HCT116 (cell line): Measurements from ENCODE around the genes LRRC52, MGST3, UCK2, TADA1 and CREG1.

DNA sequence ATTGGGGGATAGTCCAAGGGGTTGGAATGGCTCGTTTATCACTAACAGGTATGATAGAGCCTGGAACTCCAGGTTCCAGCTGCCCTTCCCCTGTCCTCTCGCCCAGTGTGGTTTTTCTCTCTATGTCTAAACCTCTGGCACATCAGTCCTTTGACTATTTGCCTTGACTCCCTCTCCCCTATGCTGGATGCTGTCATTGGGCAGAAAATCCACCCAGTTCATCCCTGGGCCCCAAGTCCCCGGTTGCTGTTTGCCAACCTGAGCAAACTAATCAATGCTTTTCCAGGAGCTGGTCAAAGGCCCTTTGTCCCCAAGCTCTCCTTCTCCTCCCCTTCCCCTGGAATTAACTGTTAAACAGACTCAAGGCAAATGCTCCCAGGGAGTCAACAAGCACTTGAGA, 102.8 kb downstream of the LMX1A start:
- RRBS: no CpG with 5 or more reads among the region's 3 CpGs

DNA sequence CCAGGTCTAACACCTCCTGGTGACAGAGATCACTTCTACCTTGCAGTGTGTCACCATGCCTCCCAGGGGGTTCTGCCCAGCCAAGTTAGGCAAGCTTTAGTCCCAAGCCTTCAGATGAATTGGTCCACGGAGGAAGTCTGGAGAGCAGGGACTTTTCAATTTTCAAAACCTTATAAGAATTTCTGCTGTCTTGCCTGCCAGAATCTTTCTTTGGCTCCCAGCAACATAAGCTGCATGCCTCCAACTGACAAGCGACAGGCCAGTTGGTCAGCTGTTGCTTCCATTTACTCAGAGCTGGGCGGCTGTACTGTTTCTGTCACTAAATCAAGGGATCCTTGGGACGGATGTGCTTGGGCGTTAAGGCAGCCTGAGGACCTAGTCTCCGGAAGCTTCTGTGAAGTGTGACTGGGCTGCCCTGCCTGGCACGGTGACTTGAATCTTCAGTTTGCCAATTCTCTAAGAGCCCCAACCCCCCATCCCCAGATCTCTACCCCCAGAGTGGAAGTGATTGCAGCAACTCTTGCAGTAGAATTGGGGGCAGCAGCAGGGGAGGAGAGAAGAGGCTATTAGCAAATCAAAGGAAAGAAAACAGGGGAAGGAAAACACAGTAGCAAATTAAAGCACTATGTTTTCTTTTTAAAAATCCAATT, 1.1 kb downstream of the RXRG start:
- RRBS: no CpG with 5 or more reads among the region's 7 CpGs

DNA sequence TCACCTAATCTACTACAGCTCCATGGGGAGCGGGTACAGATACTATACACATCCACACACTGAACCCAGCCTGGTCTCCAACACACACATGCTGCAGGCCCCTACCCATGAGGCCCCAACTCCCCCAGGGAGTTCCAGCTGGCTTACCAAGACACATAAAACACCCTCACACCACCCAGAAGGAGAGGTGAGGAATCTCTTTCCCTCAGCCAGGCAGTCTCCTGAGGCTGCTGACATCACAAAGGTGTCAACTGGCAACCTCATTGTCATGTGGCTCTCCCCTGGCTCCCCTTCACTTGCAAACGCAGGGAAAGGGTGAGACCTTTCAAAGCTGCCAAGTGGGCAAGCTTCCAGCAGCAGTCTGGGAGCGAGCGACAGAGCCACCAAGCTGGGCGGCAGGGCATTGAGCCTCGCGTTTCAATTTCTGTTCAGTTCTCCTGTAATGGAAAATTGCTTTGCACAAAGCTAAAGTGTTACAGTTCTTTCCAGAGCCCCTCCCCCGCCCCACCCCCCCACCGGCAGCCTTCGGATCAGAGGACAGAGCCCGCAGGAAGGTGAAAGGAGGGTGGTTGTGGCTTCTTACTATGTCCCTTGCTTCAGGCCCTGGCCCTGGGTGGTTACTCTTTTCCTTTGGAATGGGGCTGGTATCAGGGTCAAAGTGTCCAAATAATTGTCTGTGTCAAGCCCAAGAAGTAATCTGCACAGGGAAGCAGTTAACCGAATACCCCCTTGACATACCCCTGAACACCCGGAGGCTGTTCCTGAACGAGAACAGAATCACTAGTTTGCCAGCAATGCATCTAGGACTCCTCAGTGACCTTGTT, at the start of gene LRRC52:
LRRC52 (plus strand) TSS at position 288 of the 824 bp plus-strand sequence.
- RRBS: 70% methylated on average over 2 of the region's 14 CpGs

- RRBS: no CpG with 5 or more reads among the region's 54 CpGs
Measured at GRCh38 chr1:165630640-165631340, at the start of gene MGST3. Gene MGST3 (plus strand): TSS chr1:165631234.

DNA sequence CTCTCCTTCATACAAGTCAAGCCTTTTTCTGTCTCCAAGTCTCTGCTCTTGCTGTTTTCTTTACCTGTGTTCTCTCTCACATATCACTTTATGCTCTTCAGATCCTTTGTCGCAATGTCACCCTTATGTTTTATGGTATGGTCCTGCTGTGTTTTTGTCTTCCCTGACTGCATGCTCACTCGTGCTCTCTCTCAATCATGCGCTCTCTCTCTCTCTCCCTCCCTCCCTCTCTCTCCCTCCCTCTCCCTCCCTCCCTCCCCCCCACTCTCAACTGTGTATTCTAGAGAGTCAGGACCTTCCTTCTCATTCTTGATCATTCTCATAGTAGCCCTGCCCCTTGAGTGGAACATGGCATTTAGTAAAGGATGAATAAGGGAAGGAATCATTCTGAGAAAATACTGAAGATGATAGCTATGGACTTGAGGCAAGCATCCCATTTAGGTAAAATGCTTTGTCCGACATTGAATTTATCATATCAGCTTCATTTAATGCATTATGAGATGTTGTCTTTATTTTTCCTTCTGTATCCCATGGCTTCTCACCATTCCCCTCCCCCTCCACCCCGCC, 3.6 kb downstream of the MGST3 start:
- RRBS: no CpG with 5 or more reads among the region's 5 CpGs

DNA sequence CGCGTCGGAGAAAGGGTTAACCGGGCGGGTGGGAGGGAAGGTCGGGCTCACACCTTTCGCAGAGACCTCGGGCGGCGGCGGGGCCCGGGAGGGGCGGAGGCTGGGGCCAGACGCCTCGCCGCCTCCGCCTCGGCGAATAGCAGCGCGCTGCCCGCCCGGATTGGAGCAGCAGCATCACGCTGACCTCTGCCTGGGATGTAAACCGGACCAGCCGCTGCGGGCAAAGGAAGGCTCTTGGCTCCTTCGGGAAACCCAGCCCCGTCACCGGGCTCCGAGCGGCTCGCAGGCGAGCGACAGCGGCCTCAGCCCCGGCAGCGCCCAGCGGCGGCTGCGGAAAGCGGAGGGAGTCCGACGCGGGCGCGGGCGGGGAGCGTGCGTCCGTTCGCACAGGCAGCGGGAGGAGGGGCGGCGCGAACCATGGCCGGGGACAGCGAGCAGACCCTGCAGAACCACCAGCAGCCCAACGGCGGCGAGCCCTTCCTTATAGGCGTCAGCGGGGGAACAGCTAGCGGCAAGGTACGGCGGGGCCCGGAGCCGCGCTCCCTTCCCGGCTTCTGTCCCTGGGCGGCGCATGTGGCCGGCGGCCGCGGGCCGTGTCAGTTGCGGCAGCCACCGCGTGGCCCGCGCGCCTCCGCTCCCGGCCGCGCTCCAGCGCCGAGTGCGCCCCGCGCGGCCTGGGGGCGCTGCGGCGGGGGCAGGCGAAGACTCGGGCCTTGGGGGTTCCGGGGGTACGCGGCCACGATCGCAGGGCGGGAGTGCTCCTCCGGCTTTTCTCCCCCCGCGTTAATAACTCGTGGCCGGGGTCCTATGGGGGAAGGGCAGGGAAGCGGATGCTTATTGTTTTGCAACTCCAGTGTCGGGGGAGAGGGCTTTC, at the start of gene UCK2:
UCK2 (plus strand) TSS at position 198 of the 874 bp plus-strand sequence.
- RRBS: 1% methylated on average over 70 of the region's 111 CpGs

- RRBS: no CpG with 5 or more reads among the region's 6 CpGs
Measured at GRCh38 chr1:165859973-165860517, 32.6 kb downstream of the UCK2 start.

GRCh38 chr1:166165297-166165627, 1.5 kb downstream of the FAM78B start:
- RRBS: 94% methylated on average over 19 of the region's 25 CpGs

GRCh38 chr1:166874326-166874972, 1.6 kb downstream of the TADA1 start:
- RRBS: no CpG with 5 or more reads among the region's 9 CpGs

DNA sequence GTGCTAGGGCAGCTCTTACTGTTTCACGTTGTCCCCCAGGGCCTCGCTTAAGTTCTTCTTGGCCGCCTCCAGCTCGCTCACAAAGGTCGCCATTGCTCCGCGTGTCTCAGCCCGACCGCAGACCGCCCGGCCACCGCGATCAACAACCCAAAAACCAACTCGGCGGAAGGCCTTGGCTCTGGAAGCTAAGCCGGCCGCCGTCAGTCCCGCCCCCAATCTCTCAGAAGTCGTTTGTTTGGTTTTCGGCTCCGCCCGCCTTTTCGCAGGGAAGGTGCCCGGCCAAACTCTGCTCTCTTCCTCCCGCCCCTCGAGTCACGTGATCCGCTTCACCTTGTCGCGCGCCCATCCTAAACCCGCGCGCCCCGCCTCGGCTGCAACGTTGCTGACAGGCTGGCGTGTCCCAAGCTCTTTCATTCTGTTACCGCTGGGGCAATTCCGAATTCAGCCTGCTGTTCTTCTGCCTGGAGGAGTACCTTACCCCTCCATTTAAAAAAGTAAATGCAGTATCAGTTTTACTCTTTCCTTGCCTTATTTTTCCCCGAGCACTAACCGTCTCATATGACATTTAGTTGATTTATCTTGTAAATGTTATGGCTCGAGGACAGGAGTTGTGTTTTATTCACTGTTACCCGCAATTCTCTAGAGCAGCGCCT, at the start of gene TADA1:
TADA1 (minus strand) TSS at position 124 of the 653 bp plus-strand sequence.
- RRBS: under 1% methylated on average over 14 of the region's 46 CpGs

DNA sequence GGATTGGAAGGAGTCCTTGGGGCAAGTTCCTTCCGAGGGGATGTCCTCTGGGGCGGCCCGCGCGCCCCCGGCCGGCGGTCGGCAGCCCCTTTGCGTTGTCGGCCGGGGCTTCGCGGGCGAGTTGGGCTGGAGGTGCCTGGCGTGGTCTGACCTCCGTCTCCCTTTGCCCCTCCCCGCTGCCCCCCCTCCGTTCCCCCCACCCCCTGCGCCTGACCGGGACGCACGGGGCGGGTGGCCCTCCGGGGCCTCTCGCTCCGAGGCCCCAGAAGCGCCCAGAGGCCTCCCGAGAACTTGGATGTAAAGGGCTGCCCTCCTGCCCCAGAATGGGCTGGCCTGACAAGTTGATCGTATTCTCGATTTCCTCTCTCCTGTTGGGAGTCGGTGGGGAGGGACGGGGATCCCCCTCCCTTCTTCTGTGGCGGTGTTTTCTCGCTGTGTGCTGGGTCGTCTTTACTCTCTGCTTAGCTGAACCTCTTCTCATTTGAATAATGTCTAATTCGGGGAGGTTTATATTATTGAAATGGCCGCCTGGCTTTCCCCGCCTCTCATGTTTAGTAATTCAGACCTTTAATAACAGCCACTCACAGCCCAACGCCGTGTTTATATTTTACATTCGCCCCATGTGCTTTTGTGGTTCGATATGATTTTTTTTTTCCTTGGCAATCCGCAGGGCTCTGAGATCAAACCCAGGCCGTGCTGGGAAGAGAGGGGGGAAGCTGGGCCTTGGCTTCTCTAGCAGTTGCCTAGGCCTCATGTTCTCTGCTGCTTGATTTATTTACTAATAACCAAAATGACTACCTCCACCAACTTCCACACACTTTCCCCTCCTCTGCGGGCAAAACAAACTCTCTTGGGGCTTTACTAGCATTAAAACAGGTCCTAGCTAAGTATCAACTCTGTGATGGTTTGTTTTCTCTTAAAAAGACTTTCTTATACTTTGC, 1.4 kb downstream of the POU2F1 start:
- RRBS: no CpG with 5 or more reads among the region's 46 CpGs

DNA sequence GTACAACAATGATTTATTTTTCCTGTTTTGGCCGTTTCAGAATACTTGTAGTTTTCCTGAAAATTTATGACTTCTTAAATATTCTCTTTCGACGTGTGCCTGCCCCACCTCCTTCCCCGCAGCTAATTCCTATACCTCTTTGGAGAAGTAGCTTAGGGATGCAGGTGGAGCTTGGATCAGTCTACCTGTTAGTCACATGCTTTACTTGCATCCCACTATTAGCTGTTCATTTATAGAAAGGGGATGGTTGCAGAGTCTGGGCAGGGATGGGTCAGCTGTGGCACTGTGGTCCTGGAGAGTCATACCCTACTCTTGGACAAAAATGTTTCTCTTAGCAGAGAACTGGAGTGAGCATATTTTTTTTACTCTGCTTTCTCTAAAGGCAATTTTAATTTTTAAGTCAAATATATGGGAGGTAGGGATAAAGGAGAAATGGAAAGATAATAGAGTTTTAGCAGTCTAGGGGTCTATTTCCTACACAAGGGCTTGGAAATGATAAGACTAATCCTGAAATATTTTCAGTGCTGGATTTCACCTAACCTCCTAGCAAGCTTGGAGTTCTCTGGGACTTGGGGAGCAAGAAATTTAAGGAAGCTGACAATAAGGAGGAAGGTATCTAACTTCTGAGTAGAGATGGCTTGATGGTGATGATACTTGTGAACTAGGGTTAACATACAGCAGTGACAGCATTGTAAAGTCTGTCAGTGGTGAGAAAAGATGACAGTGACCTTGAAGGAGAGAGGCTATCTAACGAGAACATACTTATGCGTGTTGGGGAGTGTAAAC, 16.0 kb downstream of the POU2F1 start:
- RRBS: no CpG with 5 or more reads among the region's 6 CpGs

DNA sequence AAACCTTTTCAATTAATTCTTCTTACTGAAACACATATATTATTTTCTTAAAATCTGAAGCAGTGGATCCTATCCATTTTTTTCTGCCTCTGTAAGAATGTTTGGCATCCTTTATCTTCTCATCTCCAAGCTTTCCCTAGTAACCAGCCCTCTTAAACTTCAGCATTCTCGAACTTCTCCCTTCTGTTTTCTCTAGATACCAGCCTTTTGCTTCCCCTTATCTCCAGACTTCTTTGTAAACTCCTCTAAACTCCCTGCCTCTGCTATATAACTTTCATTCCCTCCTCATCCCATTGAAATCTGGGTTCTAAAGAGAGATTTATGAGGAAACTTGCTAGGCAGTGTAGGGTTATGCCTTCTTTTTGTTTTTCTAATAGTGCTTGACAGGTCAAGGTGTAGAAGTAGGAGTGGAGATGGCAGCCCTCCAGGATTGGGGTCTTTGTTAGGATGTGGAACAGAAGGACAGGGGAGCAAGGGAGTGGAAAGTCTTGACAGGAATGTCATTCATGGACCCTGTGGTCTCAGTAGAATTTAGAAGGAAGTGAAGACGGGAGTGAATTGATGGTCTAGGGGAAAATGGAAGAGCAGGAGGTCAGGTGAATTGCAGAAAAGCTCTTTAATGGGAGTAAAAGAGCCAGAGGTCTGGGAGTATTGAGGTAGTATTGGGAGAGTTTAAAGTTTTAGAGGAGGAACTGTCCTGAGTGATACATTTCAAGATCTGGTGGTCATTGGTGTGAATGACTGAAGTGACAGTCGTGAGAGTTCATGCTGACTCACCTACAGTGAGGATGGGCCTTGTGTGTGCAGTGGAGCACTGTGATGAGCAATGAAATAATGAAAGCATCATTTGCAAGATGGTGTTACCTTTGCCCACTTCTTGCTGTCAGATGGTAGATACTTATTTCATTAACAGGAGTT, 28.6 kb downstream of the POU2F1 start:
- RRBS: no CpG with 5 or more reads among the region's 3 CpGs

GRCh38 chr1:167415335-167416202, 102.8 kb downstream of the CD247 start:
- RRBS: no CpG with 5 or more reads among the region's 11 CpGs

DNA sequence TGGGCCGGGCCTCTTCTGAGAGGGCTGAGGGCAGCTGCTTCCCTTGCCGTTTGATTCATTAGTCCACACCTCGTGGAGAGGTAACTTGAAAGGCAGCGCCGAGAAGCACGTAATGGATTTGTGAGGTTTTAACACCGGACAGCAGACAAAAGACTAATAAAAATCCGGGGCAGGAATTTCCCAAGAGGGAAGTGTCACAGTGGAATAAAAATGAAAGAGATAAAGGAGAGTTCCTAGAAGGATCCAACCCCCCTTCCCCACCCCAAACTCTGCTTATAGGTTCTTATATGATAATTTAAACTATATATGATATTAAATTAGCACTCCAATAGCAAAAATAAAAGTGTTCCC, 29.4 kb downstream of the CD247 start:
- RRBS: no CpG with 5 or more reads among the region's 8 CpGs

DNA sequence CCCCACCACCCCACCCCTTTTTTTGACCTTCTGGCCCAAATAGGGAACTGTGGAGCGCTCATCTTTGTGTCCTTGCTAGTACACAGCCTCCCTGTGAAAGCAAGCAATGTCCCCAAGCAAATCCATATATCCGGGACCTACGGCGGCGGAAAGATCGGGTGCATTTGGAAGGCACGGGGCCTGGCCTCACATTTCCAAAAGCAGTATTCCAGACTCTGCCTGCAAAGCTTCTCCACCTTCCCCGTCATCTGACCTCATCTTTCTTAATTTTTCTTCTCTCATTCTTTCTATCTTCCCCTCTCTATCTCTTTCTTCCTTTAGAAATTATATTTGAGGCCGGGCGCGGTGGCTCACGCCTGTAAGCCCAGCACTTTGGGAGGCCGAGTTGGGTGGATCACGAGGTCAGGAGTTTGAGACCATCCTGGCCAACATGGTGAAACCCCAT, 28.3 kb downstream of the CD247 start:
- RRBS: no CpG with 5 or more reads among the region's 14 CpGs

GRCh38 chr1:167533734-167534057, 15.4 kb upstream of the CD247 start:
- RRBS: no CpG with 5 or more reads among the region's 5 CpGs

- RRBS: under 1% methylated on average over 17 of the region's 102 CpGs
Measured at GRCh38 chr1:167552794-167554180, at the start of gene CREG1. Gene CREG1 (minus strand): TSS chr1:167553762.

DNA sequence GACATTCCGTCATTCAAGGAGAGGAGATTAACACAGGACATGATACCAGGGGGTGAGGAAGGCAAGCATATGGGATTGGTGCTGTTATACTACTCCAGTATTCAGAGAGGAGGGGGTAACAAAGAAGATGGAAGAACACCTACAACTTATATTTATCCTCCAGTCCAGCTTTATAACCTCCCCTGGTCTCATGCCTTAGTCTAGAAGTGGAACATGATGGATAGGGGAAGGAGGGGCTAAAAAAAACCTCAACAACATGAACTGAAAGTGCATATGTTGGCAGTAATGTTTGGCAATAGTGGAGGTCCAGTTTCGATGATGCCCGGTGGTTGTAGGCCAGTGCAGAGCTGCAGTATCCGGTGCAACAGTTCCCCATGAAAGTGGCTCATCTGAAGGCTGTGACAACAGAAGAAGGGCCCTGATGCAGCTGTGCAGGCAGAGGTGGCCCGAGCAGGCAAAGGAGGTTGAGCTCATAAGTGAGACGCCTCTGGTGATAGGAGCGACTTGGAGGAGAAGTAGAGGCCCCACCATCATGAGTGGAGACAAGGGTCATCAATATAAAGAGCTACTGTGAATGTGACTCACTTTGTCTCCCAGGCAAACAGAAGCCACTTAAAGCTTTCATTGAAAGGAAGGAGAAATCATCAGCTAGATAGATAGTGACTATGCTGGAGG, 10.0 kb upstream of the CREG1 start:
- RRBS: no CpG with 5 or more reads among the region's 7 CpGs

DNA sequence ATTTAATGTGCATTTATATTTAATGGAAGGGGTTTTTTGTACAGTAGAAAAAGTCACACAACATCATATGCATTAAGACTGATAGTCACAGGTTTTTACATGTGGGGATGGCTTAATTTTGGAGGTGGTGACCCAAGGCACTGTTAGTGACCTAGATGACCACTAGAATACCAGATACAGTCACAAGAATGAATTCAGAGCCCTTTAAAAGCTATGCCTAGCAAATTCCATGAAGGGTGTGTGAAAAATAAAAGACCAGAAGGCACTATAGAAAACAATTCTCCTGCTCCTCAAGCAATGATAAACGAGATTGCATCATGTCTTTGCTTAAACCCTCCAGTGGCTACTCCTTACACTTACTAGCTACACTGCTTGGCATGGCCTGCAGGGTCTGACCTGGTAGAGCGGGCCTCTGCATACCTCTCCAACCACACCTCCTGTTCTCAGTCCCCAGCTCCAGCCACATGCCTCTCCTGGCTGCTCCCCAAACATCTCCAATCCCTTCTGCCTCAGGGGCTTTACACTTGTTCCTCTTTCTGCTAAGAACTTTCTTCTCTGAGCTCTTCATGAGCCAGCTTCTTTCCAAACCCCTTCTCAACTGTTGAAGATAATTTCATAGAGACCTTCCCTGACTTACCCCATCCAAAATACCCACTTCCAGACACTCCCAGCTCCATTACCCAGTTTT, 11.0 kb upstream of the CREG1 start:
- RRBS: no CpG with 5 or more reads among the region's 2 CpGs